ENCODE results near the gene STAT4.

DNA sequence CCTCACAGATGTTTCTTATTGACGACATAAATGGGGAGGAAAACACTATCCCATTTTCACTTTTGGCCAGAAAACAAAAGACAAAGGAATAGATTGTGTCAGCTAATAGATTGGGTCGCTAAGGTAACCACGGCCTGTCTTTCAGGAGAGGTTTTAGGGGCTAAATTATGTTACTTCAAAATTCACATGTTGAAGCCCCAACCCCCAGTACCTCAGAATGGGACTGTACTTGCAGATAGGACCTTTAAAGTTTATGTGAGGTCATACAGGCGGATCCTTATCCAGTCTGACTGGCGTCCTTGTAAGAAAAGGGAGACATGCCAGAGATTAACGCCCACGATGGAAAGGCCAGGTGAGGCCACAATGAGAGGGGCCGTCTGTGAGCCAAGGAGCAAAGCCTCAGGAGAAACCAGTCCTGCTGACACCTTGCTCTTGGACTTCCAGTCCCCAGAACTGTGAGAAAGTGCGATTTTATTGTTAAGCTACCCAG, 10.9 kb downstream of the INPP1 start:
- PRO-cap, 5 experiments, result no peak in any of the 5 experiments
- RAMPAGE, long total RNA, 2 experiments, result no peak in any of the 2 experiments
- RRBS, result no CpG with 5 or more reads among the region's 9 CpGs

- PRO-cap, 5 experiments, result no peak in any of the 5 experiments
- RAMPAGE, long total RNA, 2 experiments, result no peak in any of the 2 experiments
These were observed 3.6 kb upstream of the MFSD6 start for GRCh38 chr2:190404567-190405000.

DNA sequence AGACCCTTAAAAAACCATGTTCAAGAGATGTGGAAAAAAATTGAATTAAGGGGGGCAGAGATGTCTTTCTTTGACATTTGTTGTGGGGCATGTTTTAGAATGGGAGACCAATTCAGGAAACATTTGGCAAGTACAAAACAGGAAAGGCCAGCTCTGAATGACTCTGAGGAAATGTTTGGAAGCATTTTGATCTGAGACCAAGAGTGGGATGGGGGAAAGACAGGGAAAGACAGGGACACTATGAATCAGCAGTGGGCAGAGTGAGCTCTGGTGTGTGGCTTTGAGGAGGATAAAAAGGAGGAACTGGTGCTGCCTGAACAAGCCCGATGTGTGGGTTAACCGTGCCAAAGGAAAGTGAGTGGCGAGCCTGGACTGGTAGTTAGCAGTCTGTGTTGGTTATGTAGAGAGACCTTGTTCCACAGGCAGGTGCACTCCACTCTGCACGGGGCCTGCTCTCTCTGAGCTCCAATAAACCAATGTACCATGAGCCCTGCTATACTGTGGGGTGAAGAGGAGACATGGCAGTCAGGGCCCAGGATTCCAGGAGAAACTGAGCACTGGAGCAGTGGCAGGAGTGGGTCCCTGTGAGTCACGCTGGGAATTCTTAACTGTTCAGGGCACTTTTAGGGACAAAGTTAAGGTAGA, 5.3 kb downstream of the MFSD6 start:
- PRO-cap, 5 experiments, result no peak in any of the 5 experiments
- RAMPAGE, long total RNA, 2 experiments, result no peak in any of the 2 experiments
- RRBS, result no CpG with 5 or more reads among the region's 5 CpGs

DNA sequence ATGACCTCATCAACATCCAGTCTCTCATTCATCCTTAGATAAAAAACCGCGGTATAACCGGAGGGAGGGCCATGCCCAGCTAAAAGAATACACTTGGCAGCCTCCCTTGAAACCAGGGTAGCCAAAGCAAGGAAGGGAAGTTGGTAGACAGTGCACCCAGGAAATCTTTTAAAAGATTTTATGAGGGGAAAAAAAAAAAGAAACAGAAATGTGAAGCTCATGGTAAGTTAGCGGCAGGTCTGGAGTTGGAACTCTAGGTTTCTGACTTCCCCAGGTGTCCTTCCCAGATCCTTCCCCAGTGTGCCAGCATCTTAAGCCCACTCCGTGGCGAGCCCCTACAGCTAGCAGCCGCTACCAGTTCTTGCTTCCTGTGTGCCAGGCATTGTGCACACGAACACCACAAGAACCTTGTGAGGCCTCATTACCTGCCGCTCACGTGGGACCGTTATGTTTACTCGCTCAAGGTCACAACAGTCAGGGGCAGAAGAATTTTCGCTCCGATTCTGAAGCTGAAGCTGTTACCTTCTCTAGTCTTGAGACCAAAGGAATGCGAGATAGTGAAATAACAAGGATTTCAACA, 845 bp downstream of the NEMP2 start:
- PRO-cap, 5 experiments, result peak in 2 of 5 experiments; most common plus-strand start position 473 of the sequence (in 2); most common minus-strand start position 396 of the sequence (in 1)
- RAMPAGE, long total RNA, 2 experiments, result no peak in any of the 2 experiments
- RRBS, result no CpG with 5 or more reads among the region's 15 CpGs

DNA sequence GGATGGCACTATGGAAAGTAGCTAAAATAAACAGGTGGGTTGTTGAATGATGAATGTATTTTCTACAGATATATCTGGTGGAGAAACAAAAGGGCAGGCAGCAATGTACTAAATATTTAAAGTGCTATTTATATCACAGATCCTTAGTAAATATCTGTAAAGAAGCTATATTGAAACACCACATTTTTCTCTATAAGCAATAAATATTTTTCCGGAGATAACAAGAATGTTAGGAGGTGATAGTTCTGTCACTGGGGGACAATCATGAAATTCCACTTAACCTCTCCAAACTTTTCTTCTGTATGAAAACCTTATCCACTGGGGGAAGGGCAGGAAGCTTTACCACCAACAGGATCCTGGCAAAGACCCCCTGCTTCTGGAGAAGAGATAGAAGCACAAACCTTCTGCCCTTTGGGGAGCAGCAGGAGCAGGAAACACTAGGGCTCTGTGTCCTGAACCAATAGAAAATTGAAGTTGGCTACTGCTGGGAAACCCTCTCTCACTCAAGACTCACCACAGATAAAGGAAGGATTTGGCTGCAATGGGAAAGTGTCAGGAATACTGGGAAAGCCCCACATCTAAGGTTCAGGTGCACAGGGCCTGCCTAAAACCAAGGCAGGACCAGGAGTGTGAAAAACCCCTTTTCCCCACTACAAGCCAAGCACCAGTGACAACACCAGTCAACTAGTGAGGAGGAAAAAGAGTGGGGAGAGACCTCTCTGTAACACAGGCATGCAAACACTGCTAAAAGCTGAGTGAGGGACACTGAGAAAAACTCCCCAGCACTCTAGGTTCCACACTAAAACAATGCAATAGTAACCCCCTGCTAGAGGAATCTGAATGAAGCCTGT, 1.7 kb upstream of the NEMP2 start:
- PRO-cap, 5 experiments, result no peak in any of the 5 experiments
- RAMPAGE, long total RNA, 2 experiments, result no peak in any of the 2 experiments
- RRBS, result no CpG with 5 or more reads among the region's 1 CpG

DNA sequence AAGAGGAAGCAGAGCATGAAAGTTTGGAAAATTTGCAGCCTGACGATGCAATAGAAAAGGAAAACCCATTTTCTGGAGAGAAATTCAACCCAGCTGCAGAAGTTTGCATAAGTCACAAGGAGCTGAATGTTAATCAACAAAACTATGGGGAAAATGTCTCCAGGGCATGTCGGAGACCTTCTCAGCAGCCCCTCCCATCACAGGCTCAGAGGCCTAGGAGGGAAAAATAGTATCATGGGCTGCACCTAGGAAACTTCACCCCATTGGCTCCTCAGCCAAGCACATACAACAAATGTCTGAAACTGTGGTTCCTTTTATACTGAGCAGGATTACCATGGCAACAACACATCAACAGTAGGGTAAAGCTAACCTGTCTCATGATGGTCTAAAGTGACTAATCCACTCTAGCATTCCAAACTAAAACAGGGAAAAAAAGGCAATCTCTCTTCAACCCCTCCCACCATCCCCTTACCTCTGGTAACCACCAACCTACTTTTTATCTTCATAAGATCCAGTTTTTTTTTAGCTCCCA, 3.2 kb upstream of the NEMP2 start:
- PRO-cap, 5 experiments, result no peak in any of the 5 experiments
- RAMPAGE, long total RNA, 2 experiments, result no peak in any of the 2 experiments
- RRBS, result no CpG with 5 or more reads among the region's 2 CpGs

GRCh38 chr2:190578304-190579242, 44.1 kb upstream of the NEMP2 start:
- PRO-cap, 5 experiments, result no peak in any of the 5 experiments
- RAMPAGE, long total RNA, 2 experiments, result no peak in any of the 2 experiments
- RRBS, result no CpG with 5 or more reads among the region's 7 CpGs

- PRO-cap, 5 experiments, result no peak in any of the 5 experiments
- RAMPAGE, long total RNA, 2 experiments, result no peak in any of the 2 experiments
- RRBS, result no CpG with 5 or more reads among the region's 13 CpGs
These were observed 1.2 kb downstream of the NAB1 start for GRCh38 chr2:190650064-190650524.

GRCh38 chr2:190655453-190656124, 6.7 kb downstream of the NAB1 start:
- PRO-cap, 5 experiments, result no peak in any of the 5 experiments
- RAMPAGE, long total RNA, 2 experiments, result no peak in any of the 2 experiments
- RRBS, result no CpG with 5 or more reads among the region's 5 CpGs

- PRO-cap, 5 experiments, result no peak in any of the 5 experiments
- RAMPAGE, long total RNA, 2 experiments, result no peak in any of the 2 experiments
- RRBS, result no CpG with 5 or more reads among the region's 1 CpG
These were observed 95.4 kb upstream of the GLS start for GRCh38 chr2:190785358-190785557.

GRCh38 chr2:190898302-190898741, 17.7 kb downstream of the GLS start:
- PRO-cap, 5 experiments, result no peak in any of the 5 experiments
- RAMPAGE, long total RNA, 2 experiments, result no peak in any of the 2 experiments
- RRBS, result no CpG with 5 or more reads among the region's 6 CpGs

GRCh38 chr2:190999159-190999496, 14.8 kb downstream of the STAT1 start:
- PRO-cap, 5 experiments, result no peak in any of the 5 experiments
- RAMPAGE, long total RNA, 2 experiments, result no peak in any of the 2 experiments
- RRBS, result no CpG with 5 or more reads among the region's 7 CpGs

DNA sequence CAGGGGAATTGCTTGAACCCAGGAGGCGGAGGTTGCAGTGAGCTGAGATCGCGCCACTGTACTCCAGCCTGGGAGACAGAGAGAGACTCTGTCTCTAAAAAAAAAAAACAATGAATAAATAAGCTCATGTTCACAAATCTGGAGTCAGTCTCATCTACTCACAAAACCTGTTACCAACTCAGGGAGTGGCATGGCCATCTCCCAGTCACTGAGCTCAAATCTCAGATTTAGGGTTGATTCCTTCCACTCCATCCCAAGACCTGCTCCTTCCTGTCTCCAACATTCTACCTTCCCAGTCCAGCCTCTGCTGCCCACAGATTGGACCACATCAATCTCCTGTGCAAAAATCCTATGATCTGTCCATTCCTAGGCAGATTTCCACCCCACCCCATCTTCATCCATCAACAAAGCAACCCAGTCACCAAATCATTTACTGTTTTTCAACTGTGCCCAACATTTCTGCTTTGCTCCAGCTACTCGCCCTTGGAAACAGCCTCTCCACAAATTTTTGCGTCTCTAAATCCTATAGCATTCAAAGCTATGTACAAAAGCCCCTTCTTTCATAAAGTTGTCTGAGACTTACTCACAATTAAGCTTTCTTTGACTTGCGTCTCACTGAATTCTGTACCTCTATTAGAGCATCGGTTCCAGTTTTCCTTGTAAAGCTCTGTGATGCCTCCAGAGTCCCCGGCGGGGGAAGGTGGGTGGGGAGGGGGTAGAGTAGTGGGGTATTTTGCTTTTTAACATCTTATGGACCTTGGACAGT, 1.5 kb downstream of the STAT1 start:
- PRO-cap, 5 experiments, result no peak in any of the 5 experiments
- RAMPAGE, long total RNA, 2 experiments, result no peak in any of the 2 experiments
- RRBS, result no CpG with 5 or more reads among the region's 9 CpGs

GRCh38 chr2:191014266-191015123, 524 bp upstream of the STAT1 start:
- PRO-cap, 5 experiments, result peak in 5 of 5 experiments; most common plus-strand start chr2:191014336 (in 4)
- RAMPAGE, long total RNA, 2 experiments, result no peak in any of the 2 experiments
- RRBS, result 0% methylated on average over 6 of the region's 33 CpGs

DNA sequence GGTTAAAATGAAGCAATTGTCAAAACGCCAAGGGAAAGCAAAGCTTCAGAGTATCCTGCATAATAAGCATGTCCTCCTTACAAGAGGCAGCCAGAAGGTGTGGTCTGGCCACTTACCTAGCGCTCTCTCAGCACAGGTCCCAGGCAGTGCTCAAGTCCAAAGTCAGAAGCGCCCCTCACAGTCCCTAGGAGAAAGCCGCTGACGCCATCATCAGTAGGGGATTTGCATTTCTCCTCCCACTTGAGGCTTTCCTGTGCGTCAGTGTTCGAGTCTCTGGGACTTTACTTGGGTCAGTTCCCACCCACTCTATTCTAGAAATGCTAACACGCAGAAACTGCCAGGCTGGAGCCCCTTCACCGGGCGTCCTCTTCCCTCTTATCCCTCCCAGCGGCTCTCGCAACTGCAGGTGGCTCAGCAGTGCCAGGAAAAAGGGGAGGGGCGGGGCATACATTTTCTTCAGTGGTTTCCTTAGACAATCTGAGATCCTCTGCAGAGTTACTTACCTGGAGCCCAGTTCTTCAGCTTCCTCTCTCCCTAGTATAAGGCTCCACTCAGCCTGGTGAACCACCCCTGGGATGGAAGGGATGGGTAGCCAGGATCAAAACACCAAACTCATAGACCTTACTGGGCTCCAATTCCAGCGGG, at the start of gene STAT4:
STAT4 (minus strand) TSS at position 164 of the 645 bp plus-strand sequence.
- PRO-cap, 5 experiments, result peak in 5 of 5 experiments; most common plus-strand start position 293 of the sequence (in 1); most common minus-strand start position 129 of the sequence (in 5)
- RAMPAGE, long total RNA, 2 experiments, result no peak in any of the 2 experiments
- RRBS, result no CpG with 5 or more reads among the region's 14 CpGs

DNA sequence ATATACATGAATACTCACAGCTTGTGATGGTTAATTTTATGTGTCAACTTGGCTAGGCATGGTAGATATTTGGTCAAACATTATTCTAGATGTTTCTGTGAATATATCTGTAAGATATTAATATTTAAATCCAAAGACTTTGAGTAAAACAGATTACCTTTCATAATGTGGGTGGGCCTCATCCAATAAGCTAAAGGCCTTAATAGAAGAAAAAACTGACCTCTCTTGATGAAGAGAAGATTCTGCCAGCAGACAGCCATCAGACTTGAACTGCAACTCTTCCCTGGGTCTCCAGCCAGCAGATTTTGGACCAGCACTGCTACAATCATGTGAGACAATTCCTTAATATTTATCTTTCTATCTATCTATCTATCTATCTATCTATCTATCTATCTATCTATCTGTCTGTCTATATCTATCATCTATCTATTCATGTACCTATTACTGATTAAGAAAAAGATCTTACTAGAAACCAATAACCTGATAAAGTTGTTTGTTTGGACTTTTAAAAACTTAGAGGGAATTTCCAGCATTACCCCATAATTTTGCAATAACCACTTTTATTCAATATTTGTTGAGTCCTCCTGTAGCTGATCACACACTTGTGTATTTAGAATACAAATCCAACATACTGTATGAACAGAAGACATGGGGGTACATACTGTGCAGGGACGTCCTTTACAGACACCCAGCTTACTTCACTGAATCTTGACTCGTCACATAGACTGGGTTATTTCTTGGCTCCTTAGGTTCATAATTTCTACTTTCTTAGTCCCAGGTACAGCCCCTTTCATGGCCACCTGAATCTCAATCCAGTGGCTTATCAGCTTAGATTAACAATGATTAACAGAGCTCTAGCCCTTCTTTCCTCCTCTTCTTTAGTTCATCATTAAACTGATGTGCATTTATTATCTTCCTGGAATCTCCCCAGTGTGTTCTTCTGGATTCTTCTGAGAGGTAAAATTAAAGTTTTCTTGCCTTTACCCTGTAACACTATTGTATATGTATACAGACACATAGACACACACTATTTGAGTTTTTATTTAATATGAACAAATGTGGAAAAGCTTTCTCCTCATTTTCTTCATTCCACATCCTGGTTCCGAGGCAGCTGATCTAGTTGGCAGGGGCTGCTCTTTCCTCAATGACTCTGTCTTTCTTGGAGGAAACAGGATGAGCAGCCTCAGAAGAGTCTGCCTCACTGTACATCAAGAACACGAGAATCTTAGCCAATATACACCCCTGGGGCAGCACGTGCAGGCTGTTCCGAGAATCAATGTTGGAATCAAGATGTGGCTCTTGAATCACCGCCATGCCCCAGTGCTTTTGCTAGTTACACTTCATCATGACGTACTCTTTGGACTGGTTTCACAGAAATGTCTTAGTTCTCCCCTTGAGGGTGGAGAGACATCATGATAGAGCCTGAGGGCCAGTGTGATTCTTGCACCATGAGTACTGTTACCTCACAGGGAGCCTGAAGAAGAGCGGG, 27.4 kb upstream of the STAT4 start:
- PRO-cap, 5 experiments, result peak in 3 of 5 experiments; most common plus-strand start position 908 of the sequence (in 2); most common minus-strand start position 794 of the sequence (in 1)
- RAMPAGE, long total RNA, 2 experiments, result no peak in any of the 2 experiments
- RRBS, result no CpG with 5 or more reads among the region's 9 CpGs

DNA sequence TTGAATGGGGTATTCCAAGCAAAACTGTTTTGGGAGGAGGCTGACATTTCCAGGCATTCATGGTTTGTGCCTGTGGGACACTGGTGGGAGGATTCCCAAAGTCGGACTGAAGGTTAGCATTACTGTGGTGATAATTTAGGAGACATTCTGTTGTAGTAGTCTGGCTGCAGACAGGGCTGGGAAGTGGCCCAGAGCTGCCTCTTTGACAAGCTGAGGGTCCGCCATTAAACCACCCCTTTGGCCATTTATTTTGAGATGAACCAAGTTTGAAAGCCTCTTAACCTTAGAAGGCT, 1.8 kb downstream of the MYO1B start:
- PRO-cap, 5 experiments, result peak in 2 of 5 experiments; most common plus-strand start position 145 of the sequence (in 2); most common minus-strand start position 108 of the sequence (in 2)
- RAMPAGE, long total RNA, 2 experiments, result no peak in any of the 2 experiments
- RRBS, result no CpG with 5 or more reads among the region's 2 CpGs

- PRO-cap, 5 experiments, result peak in 4 of 5 experiments; most common plus-strand start chr2:191265888 (in 1); most common minus-strand start chr2:191265767 (in 3)
- RAMPAGE, long total RNA, 2 experiments, result no peak in any of the 2 experiments
- RRBS, result no CpG with 5 or more reads among the region's 10 CpGs
These were observed 20.7 kb downstream of the MYO1B start for GRCh38 chr2:191265715-191266499.

DNA sequence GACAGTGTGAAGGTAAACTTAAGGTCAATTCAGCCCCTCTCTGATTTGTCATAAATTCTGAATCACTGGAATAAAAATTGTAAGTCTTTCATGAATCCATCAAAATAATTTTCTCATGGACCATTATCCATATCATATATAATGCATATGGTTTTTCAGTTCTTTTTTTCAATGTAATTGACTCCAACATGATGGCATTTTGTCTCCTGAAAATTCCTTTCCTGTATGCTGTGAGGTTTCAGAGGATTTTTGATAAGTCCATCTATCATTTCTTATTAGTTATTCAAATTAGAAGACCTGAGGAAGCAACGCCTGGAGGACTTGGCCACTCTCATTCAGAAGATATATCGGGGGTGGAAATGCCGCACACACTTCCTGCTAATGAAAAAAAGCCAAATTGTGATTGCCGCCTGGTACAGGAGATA, 147.6 kb downstream of the MYO1B start:
- PRO-cap, 5 experiments, result no peak in any of the 5 experiments
- RAMPAGE, long total RNA, 2 experiments, result no peak in any of the 2 experiments
- RRBS, result no CpG with 5 or more reads among the region's 4 CpGs

- PRO-cap, 5 experiments, result peak in 4 of 5 experiments; most common plus-strand start chr2:191611927 (in 4)
- RAMPAGE, long total RNA, 2 experiments, result no peak in any of the 2 experiments
- RRBS, result no CpG with 5 or more reads among the region's 4 CpGs
These were observed 66.3 kb upstream of the NABP1 start for GRCh38 chr2:191611510-191612194.